GM19239 (cell line): ENCODE data around the genes WBP1L, AS3MT and NEURL1.

GRCh38 chr10:102419940-102420486 lies 623 bp upstream of the FBXL15 start:
- RRBS: no CpG with 5 or more reads among the region's 22 CpGs

DNA sequence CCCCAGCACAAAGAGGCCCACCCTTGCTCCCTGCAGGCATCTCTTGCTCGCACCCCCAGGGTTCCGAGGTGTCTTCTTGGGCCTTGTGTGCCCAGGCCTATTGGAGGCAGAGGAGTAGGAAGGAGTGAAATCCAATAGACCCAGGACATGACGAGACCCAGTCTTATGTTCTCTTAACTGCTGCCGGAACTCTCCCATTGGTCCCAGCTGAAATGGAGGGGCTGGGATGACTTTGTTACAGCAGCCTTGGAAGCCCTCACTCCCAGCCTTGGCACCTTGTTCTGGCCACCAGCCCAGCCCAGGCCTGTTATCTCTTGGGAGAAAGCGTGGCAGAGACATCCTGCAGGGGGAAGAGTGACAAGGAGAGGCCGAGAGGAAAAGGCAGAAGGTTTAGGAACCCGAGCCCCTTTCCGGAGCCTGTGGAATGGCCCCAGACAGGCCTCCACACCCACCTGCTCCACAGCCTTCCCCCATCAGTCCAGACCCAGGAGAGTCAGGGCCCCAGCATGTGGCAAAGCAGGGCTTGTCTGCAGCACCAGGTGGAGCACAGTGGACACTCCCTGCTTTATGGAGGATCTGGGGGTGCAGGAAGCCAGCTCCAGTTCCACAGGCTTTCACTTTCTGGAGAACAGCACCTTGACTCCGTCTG lies 24.2 kb upstream of the TRIM8 start:
- RRBS: no CpG with 5 or more reads among the region's 9 CpGs

- RRBS: no CpG with 5 or more reads among the region's 23 CpGs
These were observed 16.7 kb upstream of the TRIM8 start for GRCh38 chr10:102627175-102628302.

- RRBS: 2% methylated on average over 28 of the region's 41 CpGs
These were observed 702 bp upstream of the TRIM8 start for GRCh38 chr10:102643569-102643984.

DNA sequence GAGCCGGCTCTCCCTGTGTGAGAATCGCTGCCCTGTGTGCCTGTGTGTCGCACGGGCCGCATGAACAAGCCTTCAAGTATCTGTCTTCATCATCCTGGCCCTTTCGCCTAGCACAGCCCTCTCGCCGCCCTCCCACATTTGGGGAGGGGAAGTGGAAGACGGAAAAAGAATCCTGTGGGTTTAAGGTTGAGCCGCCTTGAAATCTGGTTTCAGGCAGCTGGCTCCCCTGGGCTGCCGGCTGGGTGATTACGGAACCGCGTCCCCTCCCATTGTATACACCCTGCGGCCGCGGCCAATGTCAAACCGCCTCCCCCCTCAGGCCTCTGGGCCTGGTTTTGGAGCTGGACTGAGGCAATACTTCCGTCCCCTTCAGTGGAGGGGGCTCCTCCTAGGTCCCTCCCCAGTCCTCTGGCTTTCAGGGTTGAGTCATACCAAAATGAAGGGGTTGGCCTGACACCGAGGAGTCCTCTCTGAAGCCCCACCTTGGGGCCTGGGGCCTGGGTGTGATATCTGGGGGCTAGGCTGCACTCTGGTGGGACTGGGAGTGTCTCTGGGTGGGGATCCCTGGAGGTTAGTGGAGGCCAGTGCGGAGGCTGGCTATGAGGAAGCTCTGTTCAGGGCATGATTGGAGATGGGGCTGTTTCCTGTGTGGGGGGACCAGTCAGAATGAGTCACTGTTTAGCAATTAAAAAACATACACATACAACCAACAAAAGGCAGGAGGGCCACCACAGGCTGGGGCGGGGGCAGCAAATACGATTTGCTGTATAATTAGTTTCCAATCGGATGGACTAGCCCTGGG lies 1.7 kb downstream of the TRIM8 start:
- RRBS: 0% methylated on average over 1 of the region's 24 CpGs

DNA sequence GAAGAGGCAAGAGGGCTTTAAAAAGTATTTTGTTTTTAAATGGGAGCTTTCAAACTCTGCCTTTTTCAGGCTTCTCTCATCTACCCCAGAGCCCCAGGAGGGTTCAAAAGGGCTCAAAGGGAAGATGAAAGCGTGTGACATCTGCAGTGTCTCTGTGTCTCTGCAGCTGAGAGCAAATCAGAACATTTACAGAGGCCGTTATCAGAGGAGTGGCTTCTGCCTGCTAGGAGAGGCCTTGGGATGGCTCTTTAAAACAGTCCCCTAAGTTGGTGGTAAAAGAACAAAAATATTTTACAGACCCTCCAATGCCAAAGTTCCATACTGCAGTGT lies 30.3 kb downstream of the TRIM8 start:
- RRBS: no CpG with 5 or more reads among the region's 2 CpGs

DNA sequence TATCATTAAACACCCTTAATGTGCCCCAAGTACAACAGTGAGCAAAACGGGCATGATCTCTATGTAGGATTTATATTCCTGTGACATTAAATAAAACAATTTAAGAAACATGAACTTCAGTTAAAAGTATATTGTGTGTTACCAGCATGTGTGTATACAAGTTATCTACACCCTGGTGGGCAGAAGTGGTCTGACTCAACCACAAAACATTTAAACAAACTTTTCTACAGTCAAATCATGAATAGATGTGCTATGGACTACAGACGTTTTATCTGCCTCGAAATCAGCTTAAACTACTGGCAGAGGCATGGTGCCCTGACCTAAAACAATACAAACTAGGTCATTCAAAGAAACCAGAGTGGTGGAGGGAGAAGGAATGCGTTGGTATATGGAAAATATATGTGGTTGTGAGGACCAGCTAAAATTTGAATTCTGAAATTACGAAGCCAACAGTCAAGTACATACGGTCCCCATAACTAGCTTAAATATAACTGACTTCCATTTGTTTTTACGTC lies 3.6 kb downstream of the ARL3 start:
- RRBS: no CpG with 5 or more reads among the region's 7 CpGs

- RRBS: no CpG with 5 or more reads among the region's 34 CpGs
These were observed at the start of gene WBP1L for GRCh38 chr10:102743389-102744261. Gene WBP1L, plus strand, starts transcription at chr10:102743948.

GRCh38 chr10:102770645-102771165 lies 27.0 kb downstream of the WBP1L start:
- RRBS: no CpG with 5 or more reads among the region's 2 CpGs

- RRBS: no CpG with 5 or more reads among the region's 6 CpGs
These were observed 34.5 kb downstream of the WBP1L start for GRCh38 chr10:102778215-102778649.

GRCh38 chr10:102869023-102870347 lies at the start of gene AS3MT:
Gene AS3MT, plus strand, starts transcription at chr10:102869470.
- RRBS: no CpG with 5 or more reads among the region's 69 CpGs

GRCh38 chr10:103191894-103192398 lies 1.1 kb downstream of the NT5C2 start:
- RRBS: no CpG with 5 or more reads among the region's 15 CpGs

DNA sequence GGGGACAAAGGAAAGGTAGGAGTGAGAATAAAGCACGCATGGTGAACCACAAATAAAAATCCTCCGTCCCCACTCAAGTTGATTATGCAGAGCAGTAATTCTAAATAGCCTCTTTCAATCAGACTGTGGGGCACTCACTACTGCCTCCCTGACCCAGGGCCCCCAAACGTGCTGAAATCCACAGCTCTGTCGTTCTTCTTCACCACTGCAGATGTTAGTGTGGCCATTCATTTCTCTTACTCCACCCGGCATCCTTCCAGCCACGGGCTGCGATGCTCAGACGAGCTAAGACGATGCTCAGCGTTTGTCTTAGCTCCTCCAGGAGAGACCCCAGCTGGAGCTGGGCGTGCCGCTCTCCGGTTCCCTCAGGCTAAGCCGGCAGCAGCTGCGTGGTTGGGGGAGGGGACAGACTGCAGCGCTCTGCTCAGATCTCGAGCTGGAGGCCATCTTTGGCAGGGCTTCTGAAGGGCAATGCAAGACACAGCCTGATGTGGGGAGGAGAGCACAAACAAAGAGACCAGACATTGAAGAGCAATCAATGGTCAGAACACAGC lies 4.7 kb downstream of the INA start:
- RRBS: 23% methylated on average over 6 of the region's 17 CpGs

DNA sequence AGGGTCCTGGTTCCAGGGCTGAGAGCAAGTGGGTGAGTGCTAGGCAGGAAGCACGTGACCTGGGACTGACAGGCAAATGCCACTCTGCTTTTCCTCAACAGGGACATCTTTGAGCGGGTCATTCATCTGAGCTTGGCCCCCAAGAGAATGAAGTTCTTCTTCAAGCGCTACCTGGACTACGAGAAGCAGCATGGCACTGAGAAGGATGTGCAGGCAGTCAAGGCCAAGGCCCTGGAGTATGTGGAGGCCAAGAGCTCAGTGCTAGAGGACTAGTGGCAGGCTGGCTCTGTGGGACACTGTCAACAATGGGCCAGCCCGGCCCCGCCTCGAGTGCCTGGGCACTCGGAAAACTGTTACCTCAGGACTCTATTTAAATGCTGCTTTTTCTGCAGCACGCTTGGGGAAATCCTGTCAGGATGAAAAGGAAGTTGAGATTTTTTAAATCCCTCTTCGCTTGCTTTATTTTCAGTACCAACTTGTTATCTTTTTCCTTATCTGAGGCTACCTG lies 6.8 kb downstream of the CALHM2 start:
- RRBS: no CpG with 5 or more reads among the region's 10 CpGs

DNA sequence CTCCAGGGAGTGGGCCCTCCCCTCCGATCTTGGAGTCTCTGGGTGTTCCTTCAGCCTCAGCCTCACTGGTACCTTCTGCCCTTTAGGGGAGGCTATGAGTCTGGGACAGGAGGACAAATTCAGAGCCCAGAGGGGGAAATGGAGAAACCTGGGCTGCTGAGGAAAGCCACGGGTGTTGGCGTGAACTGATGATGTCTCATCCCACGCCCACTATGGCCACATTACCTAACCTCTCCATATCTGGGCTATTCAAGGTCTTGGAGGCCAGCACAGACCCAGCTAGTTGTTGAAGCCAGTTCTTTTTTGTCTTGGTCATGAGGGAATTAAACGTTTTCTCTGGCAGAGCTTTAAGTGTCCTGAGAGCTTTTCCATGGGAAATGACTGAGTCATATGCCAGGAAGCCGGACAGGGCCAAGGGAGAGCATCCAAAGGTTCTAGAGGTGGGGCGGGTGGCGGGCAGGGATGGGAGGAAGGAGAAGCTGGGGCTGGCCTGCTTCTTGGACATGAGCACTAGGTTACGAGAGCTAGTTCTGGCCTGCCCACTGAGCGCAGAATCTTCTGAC lies 6.1 kb downstream of the CALHM2 start:
- RRBS: no CpG with 5 or more reads among the region's 10 CpGs

DNA sequence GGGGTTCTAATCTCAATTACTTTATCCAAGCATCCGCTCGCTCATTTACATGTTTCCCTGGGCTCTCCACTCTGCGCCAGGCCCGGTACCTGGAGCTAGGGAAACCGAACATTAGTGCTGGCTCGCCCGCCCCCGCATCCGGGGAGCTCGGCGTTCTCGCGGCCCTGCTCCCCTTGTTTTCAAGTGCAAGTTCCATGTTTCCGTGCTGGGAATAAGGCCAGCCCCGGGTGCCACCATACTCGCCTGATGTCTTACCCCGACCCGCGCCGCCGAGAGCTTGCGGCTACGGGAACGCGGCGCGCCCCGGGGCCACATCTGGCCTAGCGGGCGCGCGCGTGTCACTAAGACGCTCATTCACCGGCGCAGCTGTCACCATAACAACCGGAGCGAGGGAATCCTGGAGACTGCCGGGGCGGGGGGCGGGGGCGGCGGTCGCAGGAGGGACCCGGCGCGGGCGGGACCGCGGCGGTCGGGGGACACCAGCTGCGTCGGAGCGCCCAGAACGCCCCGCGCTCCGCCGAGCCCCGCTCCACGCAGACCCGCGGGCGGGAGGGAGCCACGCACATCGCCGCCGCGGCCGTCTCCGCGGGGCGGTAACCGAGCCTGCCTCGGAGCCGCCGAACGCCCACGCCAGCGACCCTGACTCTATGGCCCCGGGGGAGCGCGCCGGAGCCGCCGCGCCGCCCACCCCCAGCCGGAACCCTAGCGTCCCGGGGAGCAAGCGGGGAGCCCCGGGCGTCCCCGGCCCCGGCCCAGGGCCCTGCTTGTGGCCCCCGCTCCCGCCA lies at the start of gene NEURL1:
Gene NEURL1, plus strand, starts transcription at position 345 of the 785 bp plus-strand sequence.
- RRBS: 3% methylated on average over 37 of the region's 99 CpGs

- RRBS: no CpG with 5 or more reads among the region's 7 CpGs
These were observed 10.9 kb downstream of the NEURL1 start for GRCh38 chr10:103504403-103504797.

GRCh38 chr10:103601595-103602194 lies 108.2 kb downstream of the NEURL1 start:
- RRBS: no CpG with 5 or more reads among the region's 22 CpGs

- RRBS: no CpG with 5 or more reads among the region's 25 CpGs
These were observed 154.9 kb downstream of the NEURL1 start for GRCh38 chr10:103648031-103649105.

DNA sequence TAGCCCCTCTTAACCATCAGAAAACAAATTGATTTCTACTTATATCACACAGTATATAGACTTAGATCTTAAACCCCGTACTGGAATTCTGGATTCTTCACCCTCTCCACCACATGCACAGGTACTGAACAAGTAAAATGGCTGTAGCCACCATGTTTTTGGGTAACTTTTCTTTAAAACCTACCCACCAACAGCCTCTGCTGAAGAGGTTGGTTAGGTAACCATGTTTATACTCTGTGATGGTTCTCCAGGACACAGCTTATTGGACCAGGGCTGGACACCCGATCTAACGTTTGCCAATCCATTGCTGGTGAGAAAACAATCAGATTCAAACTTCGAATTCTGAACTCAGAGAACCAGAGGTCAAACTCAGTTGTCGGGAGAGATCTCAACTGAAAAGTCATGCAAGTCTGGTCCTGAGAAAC lies 162.5 kb downstream of the NEURL1 start:
- RRBS: no CpG with 5 or more reads among the region's 5 CpGs